M059J (cell line): ENCODE measurements around the genes CLSPN and TEKT2.

GRCh38 chr1:35595214-35595715, 22.2 kb downstream of the TFAP2E start:
- RAMPAGE, long total RNA: no peak

- RAMPAGE, long total RNA: no peak
Measured at GRCh38 chr1:35596215-35597134, 23.4 kb downstream of the TFAP2E start.

GRCh38 chr1:35707660-35708449, 10.8 kb downstream of the C1orf216 start:
- RAMPAGE, long total RNA: no peak

GRCh38 chr1:35769823-35770314, at the start of gene CLSPN:
TSS of gene CLSPN (minus strand) at chr1:35769978.
- RAMPAGE, long total RNA: start-site peak on the minus strand at chr1:35769953-35769998, 55 and 27 reads in 2 replicates

DNA sequence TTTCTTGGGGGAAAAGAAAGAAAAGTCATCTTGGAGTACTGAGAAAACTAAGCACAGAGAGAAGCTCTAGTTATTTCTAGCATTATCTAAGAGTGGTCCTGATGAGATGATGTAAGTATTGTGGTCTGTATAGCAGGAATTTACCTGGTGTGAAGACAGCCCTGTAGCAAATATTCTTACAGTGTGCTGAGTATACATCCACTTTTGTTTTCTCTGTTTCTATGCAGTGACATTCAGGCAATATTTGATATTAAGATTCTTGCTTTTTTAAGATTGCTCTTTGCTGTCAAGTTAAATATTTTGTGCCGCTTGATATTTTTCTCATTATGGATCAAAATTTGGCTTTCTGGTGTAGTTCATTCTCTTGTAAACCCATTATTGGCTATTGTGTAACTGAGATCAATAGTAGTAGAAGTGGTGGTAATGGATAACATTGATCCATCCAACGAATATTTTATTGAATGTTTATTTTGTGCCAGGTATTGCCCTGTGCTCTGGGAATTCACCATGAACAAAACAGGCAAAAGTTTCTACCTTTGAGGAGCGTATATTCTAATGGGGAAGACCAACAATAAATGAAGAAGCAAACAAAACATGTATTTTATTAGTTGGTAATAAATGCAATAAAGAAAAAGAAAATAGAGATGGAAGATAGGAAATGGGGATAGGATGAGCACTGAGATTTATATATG, 9.8 kb downstream of the AGO4 start:
- RAMPAGE, long total RNA: no peak

DNA sequence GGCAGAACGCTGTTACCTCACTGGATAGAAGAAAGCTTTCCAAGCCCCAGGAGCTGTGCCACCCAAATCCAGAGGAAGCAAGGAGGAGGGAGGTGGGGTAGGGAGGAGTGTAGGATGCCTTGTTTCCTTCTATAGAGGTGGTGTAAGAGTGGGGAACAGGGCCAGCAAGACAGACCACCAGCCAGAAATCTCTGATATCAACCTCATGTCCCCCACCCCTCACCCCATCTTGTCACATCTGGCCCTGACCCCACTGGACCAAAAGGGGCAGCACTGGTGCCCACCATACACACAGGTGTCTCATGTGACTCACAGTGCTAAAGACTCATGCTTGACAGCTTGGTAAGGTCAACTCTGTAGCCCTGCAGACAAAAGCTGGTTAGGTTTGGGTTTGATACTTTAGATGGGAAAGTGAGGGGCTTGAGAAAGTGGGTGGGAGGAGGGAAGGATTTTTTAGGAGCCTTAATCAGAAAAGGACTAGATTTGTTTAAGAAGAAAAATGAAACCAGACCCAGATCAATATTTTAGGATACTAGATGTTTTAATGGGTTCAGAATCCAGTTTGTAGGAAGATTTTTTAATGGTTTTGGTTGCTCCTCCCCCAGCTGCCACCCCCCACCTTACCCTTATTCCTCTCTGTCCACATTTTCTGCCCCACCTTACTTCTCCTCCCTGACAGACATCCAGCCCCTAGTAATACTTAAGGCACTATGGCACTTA, 11.1 kb upstream of the AGO3 start:
- RAMPAGE, long total RNA: no peak

GRCh38 chr1:35920329-35921314, 10.3 kb upstream of the AGO3 start:
- RAMPAGE, long total RNA: no peak

GRCh38 chr1:36023338-36023843, 60.5 kb upstream of the TEKT2 start:
- RAMPAGE, long total RNA: no peak

DNA sequence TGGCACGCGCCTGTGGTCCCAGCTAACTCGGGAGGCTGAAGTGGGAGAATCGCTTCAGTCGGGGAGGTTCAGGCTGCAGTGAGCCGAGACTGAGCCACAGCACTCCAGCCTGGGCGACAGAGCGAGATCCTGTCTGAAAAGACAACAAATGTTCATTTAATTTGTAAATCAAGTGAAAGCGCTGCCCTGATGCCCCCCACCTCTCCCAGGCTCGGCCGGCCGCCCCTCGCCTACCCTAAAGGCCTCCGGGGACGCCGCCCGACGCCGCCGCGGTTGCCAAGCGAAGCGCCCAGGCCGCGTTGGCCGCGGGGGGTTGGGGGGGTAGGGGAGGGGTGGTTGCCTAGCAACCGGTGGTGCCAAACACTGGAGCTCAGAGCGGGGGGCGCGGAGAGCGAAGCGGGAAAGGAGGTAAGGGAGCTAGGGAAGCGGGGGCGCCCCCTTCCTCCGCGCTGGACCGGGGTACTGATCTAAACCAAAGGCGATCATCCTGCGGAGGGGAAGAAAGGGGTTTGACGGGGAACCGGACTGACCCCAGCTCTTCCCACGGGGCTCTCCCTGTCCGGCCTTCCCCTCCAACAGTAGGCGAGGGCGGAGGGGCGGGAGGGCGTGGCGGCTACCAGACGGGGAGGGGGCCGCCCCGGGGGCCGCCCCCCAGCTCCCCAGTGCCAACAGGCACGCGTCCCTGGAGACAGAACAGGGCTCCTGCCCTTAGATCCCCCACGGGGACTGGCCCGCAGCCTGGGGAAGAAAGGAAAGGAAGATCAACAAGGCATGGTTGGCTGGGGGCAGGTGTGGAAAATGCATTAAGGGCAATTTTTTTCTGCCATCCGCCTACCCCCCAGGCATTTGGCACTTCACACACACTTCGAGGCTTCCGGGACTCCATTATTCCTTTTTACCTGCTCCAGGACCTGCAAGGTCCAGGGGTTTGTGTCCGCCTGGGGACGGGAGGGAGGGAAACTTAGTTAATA, at the start of gene TEKT2:
Gene TEKT2 (plus strand): TSS at position 353 of the 971 bp plus-strand sequence.
- RAMPAGE, long total RNA: no peak

- RAMPAGE, long total RNA: no peak
Measured at GRCh38 chr1:36158096-36158579, 2.2 kb downstream of the MAP7D1 start.

DNA sequence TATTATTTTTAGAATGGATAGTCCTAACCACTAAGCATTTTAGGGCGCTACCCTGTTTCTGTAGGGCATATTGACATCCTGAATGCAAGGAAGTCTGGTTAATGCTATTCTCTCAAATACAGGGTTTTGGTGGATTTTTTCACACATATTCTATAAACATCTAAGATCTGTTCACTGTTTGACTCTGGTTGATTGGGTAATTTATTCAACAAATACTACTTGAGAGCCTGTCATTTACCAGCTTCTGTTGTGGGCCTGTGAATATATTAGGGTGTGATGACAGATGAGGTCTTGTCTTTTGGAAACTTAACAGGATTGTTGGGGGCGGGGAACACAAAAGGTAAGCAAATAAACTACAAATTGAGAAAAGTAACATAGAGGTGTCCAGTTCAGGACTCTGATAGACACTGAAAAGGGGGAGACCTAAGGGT, 2.3 kb downstream of the THRAP3 start:
- RAMPAGE, long total RNA: no peak

- RAMPAGE, long total RNA: no peak
Measured at GRCh38 chr1:36301238-36301913, 4.8 kb upstream of the SH3D21 start.

- RAMPAGE, long total RNA: no peak
Measured at GRCh38 chr1:36302822-36303084, 3.4 kb upstream of the SH3D21 start.

DNA sequence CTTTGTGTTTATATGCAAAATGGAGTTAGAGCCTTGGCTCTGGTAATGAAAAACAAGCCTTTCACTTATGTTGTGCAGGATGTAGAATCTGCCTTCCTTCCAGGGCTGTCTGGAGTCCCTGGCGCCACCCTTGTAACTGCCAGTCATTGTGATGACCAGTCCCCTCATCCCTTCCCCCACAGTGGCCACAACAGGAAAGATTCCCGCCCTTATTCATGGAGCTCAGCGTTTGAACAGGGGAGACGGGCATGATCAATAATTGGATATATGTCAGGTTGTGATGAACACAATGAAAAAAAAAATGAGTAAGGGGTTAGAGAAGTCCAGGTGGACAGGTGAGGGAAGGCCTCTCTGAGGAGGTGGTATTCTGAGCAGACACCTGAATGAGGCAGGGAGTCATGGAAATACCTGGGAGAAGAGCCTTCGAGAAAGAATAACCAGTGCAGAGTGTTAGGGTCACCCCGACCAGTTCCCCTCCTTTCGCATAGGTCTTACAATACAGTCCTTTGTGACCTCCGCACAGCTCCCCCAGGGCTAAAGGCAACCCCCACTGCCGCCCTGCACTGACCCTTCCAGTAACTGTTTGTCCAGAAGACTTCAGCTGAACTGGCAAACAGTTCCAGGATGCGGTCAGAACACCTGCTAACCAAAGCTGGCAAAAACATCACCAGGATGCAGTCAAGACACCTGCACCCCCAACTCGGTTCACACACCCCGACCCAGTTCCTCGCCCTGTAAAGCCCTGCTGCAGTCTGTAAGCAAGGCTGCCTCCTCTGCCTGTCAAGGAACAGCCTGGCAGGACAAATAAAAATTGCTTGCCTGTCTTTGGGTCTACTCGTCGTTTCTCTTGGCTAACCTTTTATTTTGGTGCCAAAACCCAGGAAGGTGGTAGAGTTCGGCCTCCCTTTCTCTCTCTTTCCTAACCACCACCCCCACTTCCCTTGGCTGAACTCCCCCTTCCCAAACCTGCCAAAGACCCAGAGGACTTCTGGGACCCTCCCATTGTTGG, 6.3 kb upstream of the EVA1B start:
- RAMPAGE, long total RNA: no peak

DNA sequence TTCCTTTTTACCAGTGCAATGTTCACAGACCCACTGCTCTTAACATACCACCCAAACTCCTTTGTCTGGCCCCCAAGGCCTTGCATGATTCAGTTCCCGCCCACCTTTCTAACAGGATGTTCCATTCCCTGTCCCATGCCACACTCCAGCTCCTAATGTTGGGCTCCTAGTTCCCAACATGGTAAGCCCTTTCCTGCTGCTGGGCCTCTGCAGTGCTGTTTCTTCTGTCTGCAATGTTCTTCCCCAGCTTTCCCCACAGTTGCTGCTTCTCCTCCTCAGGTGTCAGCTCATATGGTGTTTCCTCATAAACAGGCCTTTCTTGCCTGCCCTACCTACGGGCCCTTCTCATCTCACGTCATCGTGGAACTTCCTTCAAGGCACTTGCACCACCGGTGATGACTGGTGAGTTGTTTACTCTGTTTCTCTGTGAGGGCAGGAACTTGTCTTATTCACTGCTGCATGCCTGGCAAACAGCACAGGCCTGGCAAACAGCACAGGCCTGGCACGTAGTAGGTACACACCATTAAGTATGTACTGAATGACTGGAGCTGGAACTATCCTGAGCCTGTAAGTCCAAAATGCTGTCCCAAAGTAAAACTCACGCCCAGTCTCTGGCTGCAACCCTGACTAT, 25.9 kb downstream of the STK40 start:
- RAMPAGE, long total RNA: no peak

DNA sequence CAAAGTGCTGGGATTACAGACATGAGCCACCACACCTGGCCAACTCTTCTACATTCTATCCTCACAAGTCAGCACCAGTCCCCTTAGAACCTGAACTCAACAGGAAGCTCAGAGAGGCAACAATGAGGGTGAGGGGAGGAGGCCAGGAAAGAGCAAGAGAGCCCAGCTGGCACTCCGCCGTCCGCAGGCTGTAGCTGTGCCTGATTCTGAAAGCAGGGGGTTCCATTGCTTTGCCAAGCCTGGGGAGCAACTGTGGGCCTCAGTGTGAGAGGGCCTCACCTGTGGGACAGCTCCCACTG, 18.7 kb downstream of the STK40 start:
- RAMPAGE, long total RNA: no peak

GRCh38 chr1:36418842-36419632, 21.3 kb upstream of the LSM10 start:
- RAMPAGE, long total RNA: no peak

GRCh38 chr1:36865301-36865595, 169.1 kb downstream of the GRIK3 start:
- RAMPAGE, long total RNA: no peak

DNA sequence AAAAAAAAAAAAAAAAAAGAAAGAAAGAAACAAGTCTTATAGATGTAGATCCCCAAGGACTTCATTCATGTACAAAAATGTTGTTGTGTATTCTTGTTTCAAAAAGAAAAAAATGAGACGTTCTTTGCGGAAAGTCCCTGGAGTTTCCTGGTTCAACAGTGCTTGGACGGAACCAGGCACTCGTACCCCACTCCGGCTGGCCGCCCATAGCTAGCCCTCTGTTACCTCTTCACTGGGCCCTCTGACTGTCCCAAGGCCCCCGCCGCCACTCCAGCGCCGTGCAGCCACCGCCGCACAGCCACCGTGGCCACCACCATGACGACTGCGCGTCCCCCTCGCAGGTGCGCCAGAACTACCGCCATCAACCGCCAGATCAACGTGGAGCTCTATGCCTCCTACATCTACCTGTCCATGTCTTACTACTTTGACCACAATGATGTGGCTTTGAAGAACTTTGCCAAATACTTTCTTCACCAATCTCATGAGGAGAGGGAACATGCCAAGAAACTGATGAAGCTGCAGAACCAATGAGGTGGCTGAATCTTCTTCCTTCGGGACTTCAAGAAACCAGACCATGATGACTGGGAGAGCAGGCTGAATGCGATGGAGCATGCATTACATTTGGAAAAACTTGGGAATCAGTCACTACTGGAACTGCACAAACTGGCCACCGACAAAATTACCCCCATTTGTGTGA, 9.5 kb downstream of the SNIP1 start:
- RAMPAGE, long total RNA: no peak

GRCh38 chr1:37552394-37552878, 1.7 kb downstream of the SNIP1 start:
- RAMPAGE, long total RNA: no peak